Mammary microvascular endothelial cell (primary cell): ENCODE results near the genes DDC and EGFR.

GRCh38 chr7:50393842-50394344, 56.3 kb downstream of the FIGNL1 start:
- RAMPAGE, long total RNA = no peak

GRCh38 chr7:50531229-50532283, 33.6 kb downstream of the DDC start:
- RAMPAGE, long total RNA = no peak

GRCh38 chr7:50534748-50535298, 30.4 kb downstream of the DDC start:
- RAMPAGE, long total RNA = no peak

GRCh38 chr7:50564925-50565792, at the start of gene DDC:
Gene DDC (minus strand): TSS chr7:50565405.
- RAMPAGE, long total RNA = no peak

DNA sequence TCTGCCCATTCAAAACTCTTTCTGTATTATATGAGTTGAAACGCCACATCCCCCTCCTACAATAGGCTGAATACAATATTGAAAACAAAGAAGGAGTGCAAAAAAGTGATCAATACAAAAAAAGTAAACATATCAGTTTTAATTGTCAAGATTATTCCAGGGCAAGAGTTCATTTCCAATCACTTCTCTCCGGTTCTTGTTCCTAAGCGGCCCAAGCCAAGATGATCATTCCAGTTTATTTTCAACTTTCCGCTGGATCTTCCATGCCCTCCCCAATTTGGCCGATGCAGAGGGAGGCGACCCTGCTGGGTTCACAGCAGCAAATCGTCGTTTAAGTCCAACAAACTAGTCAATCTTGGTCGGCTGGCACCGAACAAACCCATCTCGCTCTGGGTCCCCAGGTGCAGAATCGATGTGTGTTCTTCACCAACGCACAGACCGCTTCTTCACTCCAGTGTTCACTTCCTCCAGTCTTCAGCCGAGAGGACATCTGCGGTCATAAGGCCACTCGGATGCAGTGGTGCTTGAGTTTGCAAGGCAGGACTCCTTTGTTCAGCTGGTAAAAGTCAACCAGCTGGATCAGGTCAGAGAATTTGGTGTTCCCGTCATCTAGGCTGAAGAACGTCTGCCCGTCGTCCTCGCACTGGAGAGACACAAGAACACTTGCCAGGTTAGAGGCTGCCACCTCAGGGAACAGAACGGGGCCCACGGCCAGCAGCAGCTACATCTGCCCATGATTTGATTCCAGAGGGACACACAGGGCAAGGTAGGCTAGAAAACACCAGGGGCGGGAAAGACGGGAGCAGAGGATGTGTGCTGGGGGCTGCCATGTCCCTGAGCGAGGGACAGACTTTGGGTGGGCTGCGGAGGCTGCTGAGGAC, 27.5 kb upstream of the DDC start:
- RAMPAGE, long total RNA = no peak

DNA sequence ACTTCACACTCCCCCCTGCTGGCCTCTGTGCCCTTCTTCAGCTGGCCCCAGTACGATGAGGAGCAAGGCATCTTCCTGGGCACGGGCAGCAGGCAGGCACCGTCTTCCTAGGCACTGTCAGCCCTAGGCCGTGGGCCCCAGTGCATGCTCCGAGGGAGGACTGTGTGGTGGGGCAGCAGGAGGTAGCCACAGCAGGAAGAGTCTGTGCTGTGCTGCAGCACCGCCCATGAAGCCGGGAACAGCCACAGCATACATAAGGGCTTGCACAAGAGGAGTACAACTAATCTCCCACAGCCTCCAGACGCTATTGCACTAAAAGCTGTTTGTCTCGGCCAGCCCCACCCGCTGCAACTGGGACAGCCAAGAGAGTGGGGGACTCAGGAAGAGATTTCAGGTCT, 87.9 kb upstream of the DDC start:
- RAMPAGE, long total RNA = no peak

DNA sequence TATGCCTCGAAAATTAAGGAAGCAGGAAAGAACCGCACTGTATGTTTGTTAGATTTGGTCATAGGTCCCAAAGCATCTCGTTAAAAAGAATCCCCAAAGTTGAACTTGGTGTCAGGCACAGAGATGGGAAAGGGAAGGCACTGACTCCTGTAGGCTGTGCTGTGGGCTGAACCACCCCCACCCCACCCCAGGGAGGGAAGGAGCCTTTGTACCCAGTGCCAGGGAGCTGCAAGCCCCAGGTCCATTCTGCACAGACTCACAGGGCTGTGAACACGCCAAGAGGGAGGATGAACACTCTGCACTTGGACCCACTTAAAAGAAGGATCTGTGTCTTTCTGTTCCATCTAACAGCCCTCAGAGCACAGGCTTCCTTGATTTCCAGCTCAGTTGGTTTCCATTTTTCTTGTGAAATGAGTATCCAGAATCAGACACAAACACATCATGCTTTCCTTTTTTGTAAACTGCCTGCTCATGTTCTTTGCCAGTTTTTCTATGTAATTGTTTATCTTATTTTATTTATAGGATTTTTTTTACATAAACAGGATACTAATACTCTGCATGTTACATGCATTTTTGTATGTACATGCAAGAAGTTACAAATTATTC, 84.9 kb downstream of the GRB10 start:
- RAMPAGE, long total RNA = no peak

GRCh38 chr7:50747033-50748298, 35.2 kb downstream of the GRB10 start:
- RAMPAGE, long total RNA = no peak

DNA sequence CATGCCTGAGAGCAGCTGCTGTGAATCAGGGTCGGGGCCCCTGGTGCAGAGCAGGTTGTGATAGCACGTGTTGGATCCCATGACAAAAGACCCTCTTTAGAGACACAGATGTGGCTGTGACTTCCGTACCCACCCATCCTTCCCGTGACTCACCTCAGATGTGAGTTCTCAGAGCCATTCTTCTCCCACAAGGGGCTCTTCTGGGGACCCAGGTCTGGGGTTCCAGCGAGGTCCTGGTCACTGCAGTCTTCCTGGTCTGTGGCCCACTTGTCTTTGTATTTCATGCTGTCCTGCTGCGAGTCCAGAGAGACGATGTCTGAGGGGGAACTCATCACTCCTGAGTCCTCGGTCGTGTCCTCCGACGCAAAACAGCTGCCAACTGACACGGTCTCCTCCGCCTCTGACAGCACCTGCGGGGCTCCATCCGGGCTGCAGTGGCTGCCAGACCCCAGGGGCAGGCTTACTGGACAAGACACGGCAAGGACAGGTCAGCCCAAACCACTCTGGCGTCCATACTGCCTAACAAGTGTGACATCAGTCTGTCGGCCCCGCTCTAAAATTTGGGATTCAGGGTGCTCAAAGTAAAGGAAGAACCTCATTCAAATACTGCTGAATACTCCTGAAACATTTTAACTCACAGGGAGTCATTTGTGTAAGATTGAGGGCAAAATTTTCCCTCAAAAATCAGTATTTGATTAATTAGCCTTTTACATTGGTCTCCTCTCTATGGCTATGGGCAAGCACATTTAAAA, 260.7 kb upstream of the GRB10 start:
- RAMPAGE, long total RNA = no peak

- RAMPAGE, long total RNA = no peak
These were observed 133.8 kb downstream of the COBL start for GRCh38 chr7:51182722-51183324.

DNA sequence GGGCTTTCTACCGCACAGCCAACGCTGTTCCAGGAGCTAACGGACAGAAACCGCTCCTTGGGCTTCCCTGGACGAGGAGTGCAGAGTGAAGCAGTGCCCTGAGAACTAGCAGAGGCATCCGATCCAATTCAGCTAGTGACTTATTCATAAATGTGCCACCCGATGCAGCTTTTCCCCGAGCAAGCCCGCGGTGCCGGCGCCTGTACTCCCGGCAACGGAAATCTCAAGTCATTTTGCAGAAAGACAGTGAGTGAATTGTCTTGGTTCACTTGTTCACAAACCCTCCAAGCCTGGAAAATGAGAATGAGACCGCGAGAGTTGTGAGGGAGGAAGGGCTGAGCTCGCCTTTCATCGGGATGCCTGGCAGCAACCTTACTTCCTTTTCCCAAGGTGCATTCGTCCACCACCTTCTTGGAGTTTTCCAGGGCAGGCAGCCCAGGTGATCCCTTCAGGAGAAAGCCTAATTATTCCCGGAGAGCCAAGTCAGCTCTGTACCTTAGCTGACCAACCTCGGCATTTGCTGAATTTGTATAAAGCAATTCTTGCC, 87.4 kb downstream of the COBL start:
- RAMPAGE, long total RNA = no peak

- RAMPAGE, long total RNA = no peak
These were observed 1.9 kb downstream of the COBL start for GRCh38 chr7:51314729-51315063.

DNA sequence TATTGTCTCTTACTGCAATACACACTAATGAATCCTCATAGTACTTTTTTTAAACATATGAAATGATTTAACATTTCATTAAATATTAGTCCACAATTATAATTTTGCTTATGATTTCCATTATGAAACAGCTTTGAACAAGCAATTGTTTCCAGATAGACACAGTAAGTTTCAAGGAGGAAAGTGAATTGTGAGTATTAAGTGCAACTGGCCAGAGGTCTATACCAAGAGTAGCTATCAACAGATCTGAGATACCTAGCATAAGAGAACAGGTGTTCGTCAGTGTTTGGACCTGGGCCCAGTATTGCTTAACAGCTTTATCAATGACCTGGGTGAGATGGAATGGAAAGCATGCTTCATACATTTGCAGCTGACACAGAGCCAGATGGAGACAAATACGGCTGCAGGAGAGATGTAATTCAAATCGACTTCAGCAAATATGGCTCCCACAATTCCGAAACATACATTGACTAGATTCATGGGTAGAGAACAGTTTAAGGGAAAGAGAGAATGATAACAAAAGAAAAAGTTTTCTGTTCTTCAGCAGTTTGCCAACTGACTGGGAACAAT, 27.7 kb upstream of the COBL start:
- RAMPAGE, long total RNA = no peak

- RAMPAGE, long total RNA = no peak
These were observed 701.6 kb upstream of the COBL start for GRCh38 chr7:52018097-52018694.

DNA sequence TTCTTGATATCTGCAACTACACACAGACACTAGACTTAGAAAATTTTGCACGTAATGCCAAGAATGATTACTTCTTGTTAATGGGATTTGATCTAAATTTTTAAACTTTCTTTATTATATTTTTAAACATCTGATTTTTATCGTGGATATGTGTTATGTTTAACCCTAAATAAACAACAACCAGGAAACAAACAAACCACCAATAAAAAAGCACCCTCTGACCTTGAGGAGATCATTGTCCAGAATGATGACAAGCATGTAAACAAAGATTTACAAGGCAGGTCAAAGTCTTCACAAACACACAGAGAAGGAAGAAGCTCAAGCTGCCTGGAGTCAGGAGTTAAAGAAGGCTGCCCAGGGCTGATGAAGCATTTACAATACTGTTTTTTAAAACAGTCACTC, 31.1 kb upstream of the EGFR start:
- RAMPAGE, long total RNA = no peak

GRCh38 chr7:55018407-55019387, at the start of gene EGFR:
Gene EGFR (plus strand): TSS chr7:55019017.
- RAMPAGE, long total RNA = no peak

- RAMPAGE, long total RNA = no peak
These were observed 25.6 kb downstream of the EGFR start for GRCh38 chr7:55044149-55045132.

DNA sequence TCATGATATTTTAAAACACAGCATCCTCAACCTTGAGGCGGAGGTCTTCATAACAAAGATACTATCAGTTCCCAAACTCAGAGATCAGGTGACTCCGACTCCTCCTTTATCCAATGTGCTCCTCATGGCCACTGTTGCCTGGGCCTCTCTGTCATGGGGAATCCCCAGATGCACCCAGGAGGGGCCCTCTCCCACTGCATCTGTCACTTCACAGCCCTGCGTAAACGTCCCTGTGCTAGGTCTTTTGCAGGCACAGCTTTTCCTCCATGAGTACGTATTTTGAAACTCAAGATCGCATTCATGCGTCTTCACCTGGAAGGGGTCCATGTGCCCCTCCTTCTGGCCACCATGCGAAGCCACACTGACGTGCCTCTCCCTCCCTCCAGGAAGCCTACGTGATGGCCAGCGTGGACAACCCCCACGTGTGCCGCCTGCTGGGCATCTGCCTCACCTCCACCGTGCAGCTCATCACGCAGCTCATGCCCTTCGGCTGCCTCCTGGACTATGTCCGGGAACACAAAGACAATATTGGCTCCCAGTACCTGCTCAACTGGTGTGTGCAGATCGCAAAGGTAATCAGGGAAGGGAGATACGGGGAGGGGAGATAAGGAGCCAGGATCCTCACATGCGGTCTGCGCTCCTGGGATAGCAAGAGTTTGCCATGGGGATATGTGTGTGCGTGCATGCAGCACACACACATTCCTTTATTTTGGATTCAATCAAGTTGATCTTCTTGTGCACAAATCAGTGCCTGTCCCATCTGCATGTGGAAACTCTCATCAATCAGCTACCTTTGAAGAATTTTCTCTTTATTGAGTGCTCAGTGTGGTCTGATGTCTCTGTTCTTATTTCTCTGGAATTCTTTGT, 162.3 kb downstream of the EGFR start:
- RAMPAGE, long total RNA = no peak

DNA sequence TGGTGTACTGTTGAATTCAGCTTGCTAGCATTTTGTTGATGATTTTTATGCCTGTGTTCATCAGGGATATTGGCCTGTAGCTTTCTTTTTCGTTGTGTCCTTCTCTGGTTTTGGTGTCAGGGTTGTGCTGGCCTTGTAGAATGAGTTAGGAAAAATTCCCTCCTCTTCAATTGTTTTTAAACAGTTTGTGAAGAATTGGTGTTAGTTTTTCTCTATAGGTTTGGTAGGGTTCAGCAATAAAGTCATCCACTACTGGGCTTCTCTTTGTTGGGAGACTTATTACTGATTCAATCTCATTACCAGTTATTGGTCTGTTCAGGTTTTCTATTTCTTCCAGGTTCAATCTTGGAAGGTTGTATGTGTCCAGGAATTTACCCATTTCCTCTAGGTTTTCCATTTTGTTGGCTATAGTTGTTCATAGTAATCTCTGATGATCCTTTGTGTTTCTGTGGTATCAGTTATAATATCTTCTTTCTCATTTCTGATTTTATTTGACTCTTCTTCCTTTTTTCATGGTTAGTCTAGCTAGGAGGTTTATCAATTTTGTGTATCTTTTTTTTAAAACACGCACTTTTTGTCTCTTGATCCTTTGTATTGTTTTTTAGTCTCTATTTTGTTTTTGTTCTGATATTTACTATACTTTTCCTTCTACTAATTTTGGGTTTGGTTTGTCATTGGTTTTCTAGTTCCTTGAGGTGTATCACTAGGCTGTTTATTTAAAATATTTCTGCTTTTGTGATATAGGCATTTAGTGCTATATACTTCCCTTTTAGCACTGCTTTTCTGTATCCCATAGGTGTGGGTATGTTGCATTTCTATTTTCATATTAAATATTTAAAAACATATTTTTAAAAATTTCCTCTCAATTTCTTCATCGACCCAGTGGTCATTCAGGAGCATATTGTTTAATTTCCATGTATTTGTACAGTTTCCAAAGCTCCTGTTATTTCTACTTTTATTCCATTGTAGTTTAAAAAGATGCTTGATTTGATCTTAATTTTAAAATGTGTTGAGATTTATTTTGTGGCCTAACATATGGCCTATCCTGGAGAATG, 94.4 kb downstream of the LANCL2 start:
- RAMPAGE, long total RNA = no peak

DNA sequence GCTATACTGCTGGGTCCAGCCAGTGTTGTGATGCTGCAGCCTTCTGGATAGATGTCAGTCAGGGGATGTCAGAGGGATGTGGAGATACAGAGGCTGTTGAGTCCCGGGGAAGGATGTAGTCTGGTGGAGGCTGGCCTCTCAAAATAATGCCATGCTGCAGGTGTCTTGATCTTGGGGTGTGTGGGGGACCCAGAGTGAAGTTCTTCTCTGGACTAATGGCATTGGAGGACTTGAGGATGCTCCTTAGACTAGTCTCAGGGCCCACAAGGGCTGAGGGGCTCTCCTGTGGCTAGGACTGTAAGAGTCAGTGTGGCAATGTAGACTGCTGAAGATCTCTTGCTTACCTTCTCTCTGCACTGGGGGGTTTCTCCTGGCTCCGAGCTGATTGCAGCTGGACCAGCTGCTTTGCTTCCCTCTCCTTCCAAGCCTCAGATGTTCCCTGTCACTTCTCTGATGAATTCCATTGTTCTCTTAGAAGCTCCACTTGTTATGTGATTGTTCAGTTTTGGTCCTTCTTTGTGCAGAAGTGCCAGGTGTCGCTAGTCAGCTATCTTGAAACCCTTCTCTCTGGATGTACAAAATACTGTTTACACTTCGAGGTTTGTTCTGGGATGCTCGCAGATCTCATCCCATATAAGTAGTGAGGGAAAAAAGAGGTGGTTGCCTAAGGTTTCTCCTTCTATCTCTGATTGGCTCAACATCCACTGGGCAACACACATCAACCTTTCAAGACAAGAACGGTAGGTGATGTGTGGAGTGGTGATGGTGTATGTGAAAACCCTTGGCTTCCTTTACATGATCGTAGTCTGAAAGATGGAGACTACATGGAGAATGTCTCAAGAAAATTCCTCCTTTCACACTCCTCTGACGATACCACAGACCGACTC, 99.8 kb downstream of the LANCL2 start:
- RAMPAGE, long total RNA = no peak